RPMI7951 (cell line): Measurements from ENCODE around the gene MRPL58.

DNA sequence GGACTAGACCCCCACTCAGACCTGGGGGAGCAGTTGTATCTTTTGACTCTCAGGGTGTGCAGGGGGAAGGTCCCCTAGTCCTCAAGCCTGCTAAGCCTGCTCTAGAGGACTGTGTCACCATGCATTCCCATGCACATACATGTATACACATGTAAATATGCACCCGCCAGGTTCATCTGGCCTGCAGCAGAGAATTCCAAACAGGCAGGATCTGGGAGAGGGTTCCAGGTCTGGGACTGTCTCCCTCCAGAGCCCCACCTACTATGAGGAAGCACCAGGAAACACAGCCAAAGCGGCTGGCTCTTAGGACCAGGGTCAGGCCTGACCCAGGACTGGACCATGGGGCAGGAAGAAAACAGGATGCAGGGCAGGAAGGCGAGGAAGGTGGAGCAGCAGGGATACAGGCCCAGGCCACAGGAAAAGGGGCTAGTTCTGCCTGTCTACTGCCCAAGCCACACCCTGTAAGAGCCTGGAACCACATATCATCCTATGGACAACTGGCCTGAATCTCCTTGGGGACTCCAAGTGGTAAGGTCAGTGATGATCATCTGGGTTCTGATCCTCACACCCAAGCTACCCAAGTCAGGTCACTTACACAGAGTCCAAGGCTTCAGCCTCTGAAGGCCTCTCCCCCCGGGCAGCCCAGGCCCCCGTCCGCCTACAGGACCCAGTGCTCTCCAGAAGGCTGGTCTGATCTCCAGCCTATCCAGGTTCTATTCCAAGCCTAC, 2.1 kb downstream of the HID1 start:
- RAMPAGE, long total RNA, result no peak

- RAMPAGE, long total RNA, result start-site peak on the plus strand at chr17:75012657-75012683, 61 and 72 reads in 2 replicates
Measured at GRCh38 chr17:75012277-75012765, at the start of gene MRPL58. Gene MRPL58 (plus strand): TSS chr17:75012670.

- RAMPAGE, long total RNA, result no peak
Measured at GRCh38 chr17:75034230-75034417, 12.6 kb downstream of the ATP5PD start.

DNA sequence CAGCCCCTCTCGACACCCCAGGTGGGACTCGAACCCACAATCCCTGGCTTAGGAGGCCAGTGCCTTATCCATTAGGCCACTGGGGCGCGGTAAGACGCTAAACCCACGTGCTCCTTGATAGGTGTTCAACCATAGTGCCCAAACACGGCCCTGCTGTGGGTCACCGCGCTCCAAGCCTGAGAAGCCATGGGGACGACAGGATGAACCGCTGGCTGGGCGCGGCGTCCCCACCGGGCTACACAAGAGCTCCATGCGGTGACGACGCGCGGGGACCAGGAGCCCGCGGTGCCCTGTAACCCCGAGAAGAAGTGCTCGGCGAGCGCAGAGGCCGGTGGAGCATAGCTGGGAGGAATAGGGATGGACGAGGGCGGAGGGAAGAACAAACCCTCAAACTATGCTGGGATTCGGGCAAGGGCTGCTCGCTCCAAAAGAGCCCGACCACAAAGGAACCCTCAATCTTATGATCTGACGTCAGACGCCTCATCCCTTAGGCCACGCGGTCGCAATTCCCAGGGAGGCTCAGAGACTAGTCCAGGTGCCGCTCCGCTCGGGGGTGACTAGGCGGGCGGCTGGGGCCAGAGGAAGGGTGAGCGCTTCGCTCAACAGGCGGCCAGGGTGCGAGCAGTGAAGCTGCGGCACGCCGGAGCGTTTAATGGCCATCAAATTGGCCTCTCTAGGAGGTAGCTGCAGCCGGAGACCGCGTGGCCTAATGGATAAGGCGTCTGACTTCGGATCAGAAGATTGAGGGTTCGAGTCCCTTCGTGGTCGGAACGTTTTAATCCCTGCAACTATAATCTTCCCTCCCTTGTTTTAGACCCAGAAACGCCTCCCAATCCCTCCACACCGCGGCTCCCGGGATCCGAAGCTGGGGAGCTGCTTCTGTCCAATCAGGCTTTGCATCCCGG, 12.1 kb downstream of the ATP5PD start:
- RAMPAGE, long total RNA, result no peak

GRCh38 chr17:75059762-75060178, 12.7 kb downstream of the KCTD2 start:
- RAMPAGE, long total RNA, result no peak

DNA sequence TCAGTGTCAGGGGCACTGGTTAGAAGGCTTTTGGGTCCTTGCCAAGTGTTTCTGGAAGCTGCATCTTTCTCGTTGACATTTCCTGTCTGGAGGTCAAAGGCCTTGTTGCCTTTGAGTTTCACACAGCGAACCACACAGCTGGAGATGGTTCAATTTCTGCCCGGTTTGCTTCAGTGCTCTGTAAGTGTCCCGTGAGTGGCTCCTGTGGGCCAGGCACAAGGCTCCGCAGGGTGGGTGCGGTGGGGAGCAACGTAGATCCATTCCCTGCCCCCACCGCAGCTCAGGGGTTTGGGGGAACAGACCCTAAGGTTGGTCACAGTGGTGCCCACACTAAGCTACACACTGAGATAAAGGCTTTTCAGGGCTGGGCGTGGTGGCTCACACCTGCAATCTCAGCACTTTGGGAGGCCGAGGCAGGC, 3.5 kb upstream of the SLC16A5 start:
- RAMPAGE, long total RNA, result no peak

GRCh38 chr17:75145088-75145581, 9.2 kb downstream of the JPT1 start:
- RAMPAGE, long total RNA, result no peak

DNA sequence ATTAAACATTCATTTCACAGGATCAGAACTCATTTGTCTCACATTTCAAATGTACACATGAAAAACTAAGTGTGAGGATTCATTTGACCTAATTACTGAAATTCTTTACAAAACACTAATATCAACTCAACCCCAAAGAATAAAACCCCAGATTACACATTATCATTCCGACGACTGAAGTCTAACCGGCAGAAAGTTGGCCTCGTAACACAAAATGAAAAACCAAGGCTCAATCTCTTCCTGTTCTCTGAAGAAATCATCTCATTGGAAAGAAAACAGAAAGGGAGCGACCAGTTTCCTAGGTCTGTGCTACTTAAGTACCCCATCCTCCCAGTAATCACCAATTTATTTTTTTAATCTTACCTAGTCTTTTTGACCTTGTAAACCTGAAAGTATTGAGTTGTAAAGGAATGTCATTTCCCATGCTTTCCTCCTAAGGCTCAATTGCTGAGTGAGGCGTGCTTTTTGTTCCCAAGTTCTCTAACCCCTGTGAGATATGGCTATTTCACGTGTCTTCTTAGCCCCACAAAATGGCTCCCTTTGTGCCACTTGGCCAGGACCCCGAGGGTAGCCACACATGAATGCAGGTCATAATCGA, 1.7 kb downstream of the JPT1 start:
- RAMPAGE, long total RNA, result no peak

DNA sequence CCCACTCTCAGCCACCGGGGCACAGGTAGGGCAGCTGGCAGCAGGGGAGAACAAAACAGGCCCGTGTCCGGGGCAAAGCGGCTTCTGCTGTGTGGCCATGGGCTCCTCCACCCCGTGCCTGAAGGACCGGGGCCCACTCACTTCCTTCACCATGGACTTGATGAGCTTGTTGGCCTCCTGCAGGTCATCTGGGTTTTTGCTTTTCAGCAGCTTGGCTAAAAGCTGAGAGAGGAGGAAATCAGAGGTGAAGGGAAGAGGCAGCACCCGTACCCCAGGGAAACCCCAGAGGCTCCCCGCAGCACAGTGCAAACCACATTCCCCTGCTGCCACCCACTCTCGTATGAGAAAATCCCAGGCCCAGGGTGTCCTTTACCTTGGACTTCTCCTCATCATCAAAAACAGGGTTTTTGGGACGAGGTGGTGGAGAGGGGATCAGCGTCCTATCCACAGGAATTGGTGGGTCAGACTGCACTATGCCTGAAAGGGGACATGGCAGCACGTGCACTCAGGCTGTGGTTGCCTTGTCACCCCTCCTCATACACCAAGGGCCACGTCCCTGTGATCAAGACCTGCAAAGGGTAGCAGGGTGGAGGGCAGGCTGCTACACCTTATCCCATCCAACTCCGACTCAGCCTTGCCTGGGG, 18.6 kb downstream of the GGA3 start:
- RAMPAGE, long total RNA, result no peak

GRCh38 chr17:75267193-75267709, 3.8 kb downstream of the MIF4GD start:
- RAMPAGE, long total RNA, result no peak

GRCh38 chr17:75354414-75354981, 51.0 kb downstream of the GRB2 start:
- RAMPAGE, long total RNA, result no peak

DNA sequence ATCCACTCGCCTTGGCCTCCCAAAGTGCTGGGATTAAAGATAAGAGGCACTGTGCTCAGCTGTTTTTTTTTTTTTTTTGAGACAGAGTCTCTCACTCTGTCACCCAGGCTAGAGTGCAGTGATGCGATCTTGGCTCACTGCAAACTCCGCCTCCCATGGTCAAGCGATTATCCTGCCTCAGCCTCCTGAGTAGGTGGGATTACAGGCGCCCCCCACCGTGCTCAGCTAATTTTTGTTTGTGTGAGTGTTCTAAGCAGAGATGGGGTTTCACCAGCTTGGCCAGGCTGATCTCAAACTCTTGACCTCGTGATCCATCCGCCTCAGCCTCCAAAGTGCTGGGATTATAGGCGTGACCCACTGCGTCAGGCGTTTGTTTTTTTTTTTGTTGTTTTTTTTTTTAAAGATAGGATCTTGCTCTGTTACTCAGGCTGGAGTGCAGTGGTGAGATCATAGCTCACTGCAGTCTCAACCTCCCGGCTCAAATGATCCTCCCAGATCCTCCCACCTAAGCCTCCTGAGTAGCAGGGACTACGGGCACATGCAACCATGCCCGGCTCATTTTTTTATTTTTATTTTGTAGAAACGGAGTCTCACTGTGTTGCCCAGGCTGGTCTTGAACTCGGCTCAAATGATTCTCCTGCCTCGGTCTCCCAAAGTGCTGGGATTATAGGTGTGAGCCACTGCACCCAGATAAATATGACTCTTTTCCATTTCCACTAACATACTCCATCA, 37.2 kb downstream of the GRB2 start:
- RAMPAGE, long total RNA, result no peak

- RAMPAGE, long total RNA, result no peak
Measured at GRCh38 chr17:75485201-75485714, 28.8 kb downstream of the TMEM94 start.

DNA sequence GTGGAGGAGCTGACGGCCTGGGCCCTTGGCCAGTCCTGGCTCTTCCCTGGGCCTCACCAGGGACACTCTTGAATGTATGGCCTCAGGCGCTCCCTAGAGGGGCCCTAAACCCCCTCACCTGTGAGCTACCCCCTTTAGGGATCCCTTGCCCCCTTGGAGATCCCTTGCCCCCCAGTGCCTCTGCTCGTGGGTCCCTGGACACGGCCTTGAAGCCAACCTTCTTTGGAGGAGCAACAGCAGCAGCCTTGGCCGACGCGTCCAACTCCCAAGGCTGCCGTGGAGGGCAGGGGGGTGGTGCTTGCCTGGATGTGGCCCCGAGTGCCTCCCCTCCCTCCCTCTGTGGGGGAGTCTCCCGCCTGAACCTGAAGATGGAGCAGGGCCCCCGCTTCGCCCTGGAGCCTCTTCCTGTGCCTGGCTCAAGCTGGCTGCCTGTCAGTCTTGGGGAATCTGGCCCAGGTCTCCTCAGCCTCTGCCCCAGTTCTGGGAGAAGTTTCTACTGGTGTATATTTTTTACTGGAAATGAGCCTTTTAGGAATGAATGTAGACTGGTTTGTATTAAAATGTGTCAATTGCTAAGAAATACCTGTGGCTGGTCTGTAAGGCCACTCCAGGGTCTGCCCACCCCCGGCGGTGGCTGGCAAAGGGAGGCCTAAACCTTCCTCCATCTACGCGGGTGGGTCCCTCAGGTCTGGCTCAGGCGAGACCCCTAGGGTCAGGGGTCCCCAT, 15.7 kb downstream of the CASKIN2 start:
- RAMPAGE, long total RNA, result no peak

GRCh38 chr17:75502823-75503446, 12.4 kb downstream of the CASKIN2 start:
- RAMPAGE, long total RNA, result no peak

DNA sequence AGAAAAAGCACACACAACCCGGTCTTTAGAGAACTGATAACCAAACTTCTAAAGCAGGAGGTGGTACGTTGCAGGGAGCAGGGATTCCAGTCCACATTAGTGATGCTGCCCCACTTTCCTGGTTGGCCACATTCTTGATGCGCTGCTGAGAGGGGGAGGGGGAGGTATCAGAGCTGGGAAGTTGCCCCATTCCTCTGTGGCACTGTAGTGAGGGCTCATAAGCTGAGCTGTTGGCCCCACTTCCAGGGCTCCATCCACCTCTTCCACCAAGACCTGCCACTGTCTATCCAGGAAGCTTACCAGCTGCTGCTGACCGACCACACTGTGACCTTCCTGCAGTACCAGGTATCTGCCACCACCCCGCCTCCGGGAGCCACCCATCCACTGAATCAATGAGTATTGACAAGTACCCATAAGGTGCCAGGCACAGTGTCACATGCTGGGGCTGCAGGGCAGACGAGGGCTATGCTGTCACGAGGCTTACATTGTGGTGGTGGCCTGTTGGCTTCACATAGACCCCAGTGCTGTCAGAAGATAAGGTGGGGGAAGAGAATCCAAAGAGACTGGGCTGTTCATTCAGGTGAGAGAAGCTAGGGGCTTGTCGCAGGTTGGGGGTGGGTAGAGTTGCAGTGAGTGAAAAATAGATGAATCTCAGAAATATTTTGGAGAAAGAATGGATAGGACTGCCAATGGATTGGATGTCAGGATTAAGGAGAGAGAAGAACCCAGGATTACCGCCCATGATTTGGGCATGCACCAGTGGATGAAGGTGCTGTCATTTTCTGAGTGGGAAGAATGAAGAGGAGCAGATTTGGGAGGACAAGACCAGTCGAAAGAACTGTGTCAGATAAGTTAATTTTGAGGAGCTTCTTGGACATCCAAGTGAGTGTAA, 1.2 kb downstream of the TSEN54 start:
- RAMPAGE, long total RNA, result no peak

- RAMPAGE, long total RNA, result no peak
Measured at GRCh38 chr17:75524867-75525646, 440 bp upstream of the LLGL2 start.

- RAMPAGE, long total RNA, result no peak
Measured at GRCh38 chr17:75555406-75556332, 30.2 kb downstream of the LLGL2 start.

- RAMPAGE, long total RNA, result no peak
Measured at GRCh38 chr17:75558339-75558844, 29.2 kb upstream of the MYO15B start.

- RAMPAGE, long total RNA, result no peak
Measured at GRCh38 chr17:75581034-75581425, 6.6 kb upstream of the MYO15B start.